REH cell (cell line): Measurements from ENCODE around the genes DNM1, ZDHHC12 and TBC1D13.

DNA sequence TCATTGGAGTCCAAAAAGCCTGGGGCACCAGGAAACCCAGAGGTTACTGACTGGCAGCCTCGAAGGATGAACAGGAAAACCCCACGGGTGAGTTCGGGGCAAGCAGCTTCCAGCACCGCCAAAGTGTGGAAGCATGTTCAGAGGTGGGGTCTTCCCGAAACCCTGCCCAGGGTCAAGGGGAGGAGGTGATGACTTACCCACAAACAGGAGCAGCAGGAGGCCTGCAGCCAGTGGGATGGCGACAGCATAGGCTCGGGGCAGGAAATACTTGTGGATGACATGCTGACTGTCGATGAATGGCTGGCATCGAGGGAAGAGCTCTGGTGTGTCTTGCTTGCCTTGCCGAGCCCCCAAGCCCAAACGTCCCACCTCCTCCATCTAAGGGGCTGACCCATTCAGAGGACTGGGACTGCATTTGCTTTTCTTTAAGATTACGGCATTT lies 1.3 kb downstream of the DPM2 start:
- PRO-cap = no peak

DNA sequence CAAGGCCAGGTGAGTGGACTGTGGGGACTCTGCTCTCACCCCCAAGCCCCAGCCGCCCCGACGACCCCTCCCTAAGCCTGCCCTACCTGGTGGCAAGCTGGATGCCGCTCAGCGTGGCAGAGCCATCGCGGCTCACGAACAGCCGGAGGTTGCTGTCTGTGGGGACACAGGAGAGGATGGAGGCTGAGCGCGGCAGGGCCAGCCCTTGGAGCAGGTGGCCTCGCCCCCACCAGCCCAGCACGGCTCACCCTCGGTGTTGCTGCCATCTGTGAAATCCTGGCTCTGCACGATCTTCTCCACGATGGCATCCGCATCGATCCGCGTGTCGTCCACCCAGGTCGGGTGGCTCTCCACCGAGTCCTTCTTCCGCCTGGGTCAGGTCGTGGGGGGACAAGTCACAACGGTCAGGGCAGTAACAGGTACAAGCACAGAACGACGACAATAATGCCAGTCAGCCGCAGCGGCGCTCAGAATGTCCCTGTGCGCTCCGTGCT lies 6.9 kb upstream of the DPM2 start:
- PRO-cap = no peak

GRCh38 chr9:127970843-127972202 lies 9.5 kb downstream of the EEIG1 start:
- PRO-cap = no peak

DNA sequence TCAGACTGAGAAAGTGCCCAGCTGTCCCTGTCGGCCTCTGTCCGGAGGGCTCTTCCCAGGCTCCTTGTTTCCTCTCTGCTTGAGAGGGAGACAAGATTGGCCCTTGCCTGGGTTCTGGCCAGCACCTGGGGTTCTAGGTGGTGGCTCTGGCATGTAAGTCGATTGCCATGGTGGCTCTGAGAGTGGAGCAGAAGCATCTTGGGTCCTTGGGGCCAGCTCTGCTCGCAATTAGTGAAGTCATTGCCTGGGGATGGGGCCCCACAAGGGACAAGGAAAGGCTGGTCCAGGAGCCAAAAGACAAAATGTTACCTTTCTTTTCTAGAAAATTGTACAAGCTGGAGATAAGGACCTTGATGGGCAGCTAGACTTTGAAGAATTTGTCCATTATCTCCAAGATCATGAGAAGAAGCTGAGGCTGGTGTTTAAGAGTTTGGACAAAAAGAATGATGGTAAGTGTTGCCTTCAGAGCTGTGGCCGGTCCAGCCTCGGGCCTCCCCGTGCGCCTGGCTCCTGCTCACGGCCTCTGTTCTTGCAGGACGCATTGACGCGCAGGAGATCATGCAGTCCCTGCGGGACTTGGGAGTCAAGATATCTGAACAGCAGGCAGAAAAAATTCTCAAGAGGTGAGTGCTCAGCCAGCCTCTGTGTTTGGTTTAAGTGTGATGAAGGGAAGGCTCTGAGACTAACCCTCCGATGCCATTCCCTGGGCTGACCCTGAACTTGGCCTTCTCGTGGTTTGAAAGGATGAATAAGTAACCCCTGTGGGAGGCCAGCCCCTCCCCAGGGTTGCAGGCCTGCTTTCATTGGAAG lies 26.6 kb downstream of the PTGES2 start:
- PRO-cap = no peak

GRCh38 chr9:128160754-128161787 lies 1.0 kb downstream of the BBLN start:
- PRO-cap = unidirectional peak, minus-strand start at chr9:128160925

- PRO-cap = bidirectional peak, plus-strand start at chr9:128203410, minus-strand start at chr9:128203259
Measured at GRCh38 chr9:128202842-128204068, at the start of gene DNM1. TSS of gene DNM1 (plus strand) at chr9:128203379.

DNA sequence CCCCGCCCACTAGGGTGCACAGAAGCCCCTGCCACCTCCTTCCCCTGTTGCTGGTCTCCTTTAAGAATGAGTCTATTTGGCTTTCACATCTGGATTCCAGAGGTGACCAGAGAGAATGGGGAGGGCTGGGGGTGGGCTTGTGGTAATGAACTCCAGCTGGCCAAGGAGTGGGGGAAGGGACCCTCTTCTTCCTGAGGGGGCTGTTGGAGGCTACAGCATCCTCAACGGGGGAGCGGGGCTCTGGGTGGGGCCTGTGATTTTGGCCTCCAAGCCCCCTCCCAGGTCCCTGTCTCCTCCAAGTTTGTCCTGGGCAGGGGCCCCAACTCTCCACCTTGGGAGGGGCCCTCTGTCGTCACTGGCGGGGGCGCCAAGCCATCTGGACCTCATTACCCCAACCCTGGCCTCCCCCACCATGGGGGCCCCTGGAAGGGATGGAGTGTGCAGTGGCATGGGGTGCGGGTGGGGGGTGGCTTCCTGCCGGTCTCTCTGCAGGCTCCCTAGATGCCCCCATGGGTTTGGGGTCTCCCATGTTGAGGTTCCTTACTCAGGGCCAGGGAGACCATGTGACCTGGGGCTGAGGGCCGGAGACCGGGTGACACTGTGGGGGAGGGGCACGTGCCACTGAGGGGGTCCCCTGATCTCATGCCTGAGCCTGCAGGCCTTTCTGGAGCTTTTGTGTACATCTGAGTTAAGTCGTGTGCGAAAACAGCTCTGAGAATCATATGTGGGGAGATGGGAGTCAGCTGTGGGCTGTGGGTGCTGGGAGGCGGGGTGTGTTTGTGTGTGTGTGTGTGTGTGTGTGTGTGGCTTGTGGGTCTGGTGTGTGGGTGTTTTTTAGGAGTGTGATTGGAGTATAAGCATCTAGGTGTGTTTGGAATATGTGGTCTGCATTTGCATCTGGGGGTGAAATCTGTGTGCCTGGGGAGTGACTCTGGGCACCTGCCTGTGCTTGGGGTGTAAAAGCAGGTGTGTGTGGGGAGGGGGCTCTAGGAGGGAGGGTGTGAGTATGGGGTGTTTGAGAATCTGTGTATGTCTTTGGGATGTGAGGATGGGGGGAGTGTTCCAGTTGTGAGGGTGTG lies 32.3 kb downstream of the GOLGA2 start:
- PRO-cap = no peak

DNA sequence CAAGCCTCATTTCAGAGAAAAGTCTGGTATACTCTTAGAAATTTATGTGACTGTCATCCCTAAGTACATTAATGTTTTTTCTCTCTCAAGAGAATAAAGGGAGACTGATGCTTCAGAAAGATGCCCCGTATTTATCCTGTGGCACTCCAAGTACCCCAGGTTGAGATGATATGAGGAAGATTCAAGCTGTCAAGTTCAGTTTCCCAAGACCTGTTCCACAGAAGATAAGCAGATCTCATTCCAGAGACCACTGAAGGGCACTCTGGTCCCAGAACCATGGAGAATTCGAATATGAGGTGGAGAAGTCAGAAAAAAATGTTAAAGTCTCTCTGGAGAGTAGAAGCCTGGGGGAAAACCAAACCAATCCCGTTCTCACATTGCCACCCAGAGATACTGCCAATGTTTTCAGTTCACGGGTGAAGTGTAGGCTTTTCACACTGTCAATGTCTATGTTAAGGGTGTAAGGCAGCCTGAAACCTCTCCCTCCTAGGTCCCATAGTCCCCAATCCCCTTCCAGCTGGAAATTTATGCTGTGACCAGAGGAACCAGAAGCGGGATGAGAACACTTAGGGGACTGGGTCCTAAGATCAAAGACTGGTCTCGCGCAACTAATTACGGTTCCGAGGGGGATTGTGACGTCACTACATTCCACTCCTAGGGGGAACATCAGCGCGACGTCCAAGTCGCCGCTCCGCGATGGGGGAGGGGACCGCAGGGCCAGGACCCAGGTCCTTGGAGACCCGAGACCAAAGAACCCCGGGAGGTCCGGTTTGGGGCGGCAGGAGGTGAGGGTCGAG lies 897 bp downstream of the GOLGA2 start:
- PRO-cap = no peak

DNA sequence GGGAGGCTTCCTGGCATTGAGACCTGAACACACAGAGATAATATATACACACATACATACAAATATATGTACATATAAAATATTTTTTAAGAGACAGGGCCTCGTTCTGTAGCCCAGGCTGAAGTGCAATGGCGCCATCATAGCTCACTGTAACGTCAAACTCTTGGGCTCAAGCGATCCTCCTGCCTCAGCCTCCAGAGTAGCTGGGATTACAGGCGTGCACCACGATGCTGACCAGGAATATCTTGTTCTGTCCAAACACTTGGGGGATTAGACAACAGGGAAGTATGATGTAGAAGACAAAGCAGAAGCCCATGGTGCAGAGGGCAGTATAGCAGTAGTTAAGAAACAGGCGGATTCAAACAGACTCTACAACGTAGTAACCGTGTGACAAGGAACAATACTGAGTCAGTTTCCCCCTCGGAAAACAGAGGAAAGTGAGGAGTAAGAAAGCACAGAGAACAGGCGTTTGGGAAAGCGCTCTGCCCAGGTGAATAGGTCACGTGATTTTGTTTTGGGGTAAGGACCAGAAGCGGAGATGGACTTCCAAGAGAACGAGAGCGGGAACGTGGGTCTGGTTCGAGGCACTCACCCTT lies 441 bp downstream of the TRUB2 start:
- PRO-cap = no peak

- PRO-cap = unidirectional peak, minus-strand start at chr9:128341528
Measured at GRCh38 chr9:128341411-128341890, 1.1 kb downstream of the SLC27A4 start.

DNA sequence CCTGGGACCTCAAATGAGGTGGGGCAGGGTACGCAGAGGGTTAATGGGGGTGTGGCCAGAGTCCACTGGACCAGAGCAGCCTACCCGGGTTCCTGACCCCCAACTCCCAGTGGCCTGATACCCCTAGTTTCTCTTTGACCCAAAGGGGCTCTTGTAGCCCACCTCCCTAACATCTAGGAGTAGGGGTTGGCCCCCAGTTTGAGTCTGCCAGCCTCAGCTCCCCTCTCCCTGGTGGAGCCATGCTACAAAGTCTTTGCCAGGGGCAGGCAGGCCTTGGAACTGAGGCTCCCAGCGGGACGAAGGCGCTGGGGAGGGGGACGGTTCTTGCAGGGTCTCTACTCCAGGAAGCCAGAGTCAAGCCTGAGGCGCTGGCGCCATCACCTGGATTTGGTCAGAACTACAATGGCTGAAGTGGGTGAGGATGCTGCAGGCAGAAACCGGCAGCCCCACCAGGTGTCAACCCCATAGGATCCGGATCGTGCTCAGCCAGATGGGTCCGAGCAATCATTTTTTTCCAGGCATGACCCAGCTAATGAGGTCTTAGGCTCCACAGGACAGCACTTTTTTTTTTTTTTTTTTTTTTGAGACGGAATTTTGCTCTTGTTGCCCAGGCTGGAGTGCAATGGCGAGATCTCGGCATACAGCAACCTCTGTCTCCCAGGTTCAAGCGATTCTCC lies 8.3 kb upstream of the CERCAM start:
- PRO-cap = unidirectional peak, minus-strand start at position 281 of the sequence

- PRO-cap = no peak
Measured at GRCh38 chr9:128454961-128455390, 830 bp upstream of the ODF2 start.

- PRO-cap = no peak
Measured at GRCh38 chr9:128522506-128522899, 18.0 kb downstream of the GLE1 start.

DNA sequence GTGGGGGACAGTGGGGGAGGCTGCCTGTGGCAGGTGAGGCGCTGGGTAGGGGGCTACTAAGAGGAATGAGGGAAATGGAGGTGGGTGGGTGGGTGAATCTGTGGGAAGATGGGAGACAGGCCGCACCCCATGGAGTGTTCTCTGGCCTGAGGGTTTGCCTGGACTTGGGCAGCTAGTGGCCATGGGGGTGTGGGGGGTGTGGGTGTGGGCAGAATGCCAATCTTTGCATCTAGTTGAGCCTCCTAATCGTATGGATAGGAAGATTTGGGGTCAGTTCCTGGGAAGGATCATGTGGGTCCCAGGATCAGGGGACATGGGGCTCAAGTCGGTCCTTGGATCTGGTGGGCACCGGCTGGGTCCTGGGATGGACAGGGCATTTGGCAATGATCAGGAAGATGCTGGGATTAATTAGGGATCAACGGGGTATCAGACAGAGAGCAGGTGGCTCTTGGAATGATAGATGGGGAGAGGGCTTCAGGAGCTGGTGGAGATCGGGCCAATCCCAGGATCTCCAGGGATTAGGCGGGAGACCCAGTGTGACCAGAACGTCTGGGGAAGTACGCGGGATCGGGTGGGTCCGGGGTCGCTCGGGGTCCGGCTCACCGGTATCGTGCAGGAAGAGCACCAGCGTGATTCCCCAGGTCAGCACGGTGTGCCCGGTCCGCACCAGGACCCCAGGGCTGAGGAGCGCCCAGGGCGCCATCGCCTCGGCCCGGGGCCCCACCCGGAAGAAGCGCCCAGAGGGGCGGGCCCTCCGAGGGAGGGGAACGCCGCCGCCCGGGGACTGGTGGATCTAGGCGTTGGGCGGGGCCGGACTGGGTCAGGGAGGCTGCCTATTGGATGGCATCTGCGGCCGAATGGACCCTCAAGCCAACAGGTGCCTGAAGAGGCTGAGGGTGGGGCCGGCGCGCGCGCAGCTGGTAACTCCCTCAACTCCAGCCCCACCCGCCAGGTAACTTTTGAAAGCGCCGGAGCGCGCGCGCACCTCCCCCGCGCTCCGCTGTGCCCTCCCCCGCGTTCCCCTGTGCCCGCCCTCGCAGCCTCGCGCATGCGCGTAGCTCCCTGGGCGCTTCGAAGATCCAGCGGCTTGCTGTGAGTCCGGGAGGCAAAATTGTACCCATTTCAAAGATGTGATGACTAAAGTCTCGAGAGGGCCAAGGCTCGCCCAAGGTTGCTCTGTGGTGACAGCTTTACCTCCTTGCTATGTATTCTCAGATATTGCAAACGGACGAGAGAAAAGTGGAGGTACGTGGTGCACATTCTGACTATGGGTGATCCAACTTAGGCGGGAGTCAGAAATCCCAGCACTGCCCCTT lies at the start of gene ZDHHC12:
Gene ZDHHC12, minus strand, starts transcription at position 737 of the 1,316 bp plus-strand sequence.
- PRO-cap = bidirectional peak, plus-strand start at position 1,055 of the sequence, minus-strand start at position 732 of the sequence

DNA sequence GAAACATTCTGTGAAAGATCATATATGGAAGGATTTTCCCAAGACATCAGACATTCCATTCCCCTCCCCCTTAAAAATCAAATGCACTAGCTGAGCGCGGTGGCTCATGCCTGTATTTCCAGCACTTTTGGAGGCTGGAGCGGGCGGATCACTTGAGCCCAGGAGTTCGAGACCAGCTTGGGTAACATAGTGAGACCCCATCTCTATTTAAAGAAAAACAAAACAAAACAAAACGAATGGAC lies 1.0 kb downstream of the ZER1 start:
- PRO-cap = no peak

DNA sequence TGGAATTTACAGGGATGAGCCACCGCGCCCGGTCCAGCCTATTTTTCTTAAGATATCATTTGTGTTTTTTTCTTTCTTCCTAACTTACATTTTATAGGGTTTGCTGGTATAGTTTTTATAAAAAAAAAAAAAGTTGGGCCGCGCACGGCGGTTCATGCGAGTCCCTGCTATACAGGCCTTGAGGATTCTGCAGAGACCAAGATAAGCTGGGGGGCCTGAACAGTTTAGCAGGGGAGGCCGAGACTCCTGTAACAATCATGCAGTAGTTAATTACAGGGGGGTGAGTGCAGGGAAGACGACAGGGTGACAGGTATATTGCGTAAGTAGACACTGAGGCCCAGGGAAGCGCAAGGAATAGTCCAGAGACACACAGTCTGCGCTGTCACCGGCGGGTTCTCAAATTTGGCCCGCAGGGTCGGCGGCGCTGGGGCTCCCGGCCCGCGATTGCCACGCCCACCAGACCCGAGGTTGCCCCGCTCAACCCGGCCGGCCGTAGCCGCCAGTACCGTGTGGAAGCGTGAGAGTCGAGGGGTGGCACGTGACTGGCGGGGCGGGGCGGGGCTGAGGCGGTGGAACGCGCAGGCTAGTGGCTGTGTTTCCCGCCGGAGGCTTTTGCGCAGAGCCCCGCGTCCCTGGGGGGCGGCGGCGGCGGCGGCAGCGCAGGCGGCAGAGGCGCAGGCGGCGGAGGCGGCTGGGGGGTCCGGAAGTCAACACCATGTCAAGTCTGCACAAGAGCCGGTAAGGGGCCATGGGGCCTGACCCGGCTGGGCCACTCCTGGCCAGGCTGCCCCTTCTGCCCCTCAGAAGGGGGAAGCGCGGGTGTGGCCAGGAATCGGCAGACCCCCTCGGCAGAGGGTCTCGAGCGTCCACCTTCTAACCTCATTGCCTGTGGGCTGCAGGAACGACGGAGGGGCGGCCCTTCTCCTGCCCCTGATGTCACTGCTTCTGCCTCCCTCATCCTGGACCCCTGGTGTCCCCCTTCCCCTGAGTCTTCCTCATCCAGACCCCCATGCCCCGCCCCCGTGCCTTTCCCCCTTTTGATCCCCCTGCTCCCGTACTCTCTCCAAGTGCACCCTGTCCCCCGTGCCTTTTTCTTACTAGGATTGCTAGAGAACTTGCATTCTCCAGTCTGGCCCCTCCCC lies at the start of gene TBC1D13:
Gene TBC1D13, plus strand, starts transcription at position 615 of the 1,142 bp plus-strand sequence.
- PRO-cap = bidirectional peak, plus-strand start at position 716 of the sequence, minus-strand start at position 511 of the sequence

DNA sequence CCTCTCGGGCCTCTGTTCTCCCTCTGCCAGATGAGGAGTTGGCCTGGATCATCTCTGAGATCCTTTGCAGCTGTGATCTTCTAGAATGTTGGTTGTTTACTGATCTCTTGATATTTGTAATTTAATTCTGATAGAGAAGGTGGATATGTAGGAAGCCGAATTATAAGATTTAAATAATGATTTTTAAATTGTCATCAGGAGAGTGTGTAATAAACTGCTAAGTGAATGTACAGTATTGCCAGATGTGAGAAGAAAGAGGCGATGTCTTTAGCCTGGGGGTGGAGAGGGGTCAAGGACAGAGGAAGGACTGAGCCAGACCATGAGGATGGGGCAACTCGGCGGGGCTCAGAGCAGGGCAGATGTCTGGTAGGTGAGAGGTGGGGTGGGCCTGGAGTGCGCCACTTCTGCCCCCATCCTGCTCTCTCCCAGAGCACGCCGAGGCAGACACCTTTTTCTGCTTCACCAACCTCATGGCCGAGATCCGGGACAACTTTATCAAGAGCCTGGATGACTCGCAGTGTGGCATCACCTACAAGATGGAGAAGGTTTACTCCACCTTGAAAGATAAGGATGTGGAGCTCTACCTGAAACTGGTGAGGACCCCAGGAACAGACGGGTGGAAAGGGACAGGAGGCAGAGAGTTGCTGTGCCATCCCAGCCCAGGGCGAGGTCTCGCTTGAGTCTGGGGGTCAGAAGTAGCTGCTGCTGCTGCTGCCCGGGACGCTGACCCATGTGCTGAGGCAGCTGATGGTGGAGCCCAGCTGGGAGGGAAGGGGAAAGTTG lies 14.6 kb upstream of the ENDOG start:
- PRO-cap = no peak

DNA sequence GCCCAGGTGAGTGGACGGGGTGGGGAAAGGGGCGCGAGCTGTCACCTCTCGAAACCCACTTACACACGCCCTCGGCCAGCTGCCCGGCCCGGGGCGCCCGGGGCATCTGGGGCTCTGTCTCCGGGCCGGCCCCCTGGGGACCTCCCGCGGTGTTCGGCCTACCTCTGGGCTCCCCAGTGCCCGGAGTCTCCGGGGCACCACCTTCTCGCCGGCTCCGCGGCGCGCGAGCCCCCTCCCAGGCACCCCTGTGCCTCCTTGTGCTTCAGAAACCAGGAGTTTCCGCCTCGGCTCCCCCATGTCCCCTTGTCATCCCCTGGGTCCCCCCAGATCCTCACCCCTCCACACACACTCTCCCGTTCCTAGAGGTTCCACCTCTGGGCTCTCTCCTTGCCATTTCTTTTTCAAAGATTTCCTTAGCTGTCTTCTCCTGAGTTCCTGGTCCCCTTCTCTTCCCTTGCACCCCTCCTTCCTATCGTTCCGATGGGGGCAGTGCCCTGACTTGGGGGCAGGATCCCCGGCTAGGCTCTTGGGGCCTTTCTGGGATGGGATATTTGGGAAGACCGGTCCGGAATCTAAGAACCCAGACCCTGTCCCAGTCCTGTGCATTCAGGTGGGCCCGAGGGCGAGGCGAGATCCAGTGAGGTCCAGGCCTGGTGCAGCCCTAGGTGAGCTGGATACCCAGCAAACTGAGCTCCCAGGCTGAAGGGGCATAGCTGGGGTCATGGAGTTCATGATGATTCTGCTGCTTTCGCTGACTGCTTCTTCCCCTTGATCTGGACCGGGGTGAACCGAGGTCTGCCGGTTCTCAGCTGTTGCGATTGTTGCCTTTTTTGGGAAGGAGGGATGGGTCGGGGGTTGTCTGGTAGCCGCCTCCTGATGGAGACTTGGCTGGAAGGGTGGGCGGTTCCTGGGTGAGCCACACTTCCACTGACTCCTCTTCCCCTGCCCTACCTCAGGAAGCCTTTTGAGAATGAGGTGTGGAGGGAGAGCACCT lies 609 bp downstream of the LRRC8A start:
- PRO-cap = bidirectional peak, plus-strand start at position 394 of the sequence, minus-strand start at position 259 of the sequence

DNA sequence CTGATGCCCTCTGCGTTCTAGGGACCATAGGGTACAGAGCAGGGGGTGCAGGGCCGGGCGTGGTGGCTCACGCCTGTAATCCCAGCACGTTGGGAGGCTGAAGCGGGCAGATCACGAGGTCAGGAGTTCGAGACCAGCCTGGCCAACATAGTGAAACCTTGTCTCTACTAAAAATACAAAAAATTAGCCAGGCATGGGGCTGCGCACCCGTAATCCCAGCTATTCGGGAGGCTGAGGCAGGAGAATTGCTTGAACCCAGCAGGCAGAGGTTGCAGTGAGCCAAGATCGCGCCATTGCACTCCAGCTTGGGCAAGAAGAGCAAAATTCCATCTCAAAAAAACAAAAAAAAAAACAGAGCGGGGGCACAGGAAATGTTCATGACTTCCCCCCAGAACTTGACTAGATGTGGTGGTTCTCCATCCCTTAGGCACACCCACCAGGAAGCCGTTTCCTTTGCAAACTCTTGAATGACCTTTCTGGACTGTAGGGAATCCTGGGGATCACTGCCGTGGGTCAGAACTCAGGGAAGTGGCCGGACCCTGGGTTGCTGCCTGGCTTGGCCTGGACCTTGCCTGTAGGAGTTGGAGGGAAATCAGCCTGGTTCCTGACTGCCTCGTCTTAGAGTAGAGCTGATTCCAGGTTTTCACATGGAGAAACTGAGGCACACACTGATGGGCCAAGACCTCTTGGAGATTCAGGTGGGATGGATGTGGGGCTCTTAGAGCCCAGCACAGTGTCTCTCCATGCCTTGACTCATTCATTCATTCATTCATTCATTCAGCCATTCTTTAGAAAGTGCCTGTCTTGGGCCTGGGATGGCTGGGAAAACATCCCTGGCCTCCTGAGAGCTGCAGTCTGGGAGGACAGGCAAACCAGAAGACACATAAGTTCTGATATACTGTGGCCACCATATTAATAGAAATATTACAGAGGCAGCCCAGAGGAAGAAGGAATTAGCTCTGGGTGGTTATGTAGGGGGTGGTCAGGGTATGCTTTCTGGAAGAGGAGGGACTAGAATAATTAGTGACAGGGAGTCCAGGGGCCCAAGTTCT lies 2.0 kb downstream of the LRRC8A start:
- PRO-cap = no peak

GRCh38 chr9:128898585-128899321 lies 16.8 kb downstream of the LRRC8A start:
- PRO-cap = no peak